ENCODE measurements around the genes PPP1CB, LBH, LCLAT1, GALNT14 and EHD3.

DNA sequence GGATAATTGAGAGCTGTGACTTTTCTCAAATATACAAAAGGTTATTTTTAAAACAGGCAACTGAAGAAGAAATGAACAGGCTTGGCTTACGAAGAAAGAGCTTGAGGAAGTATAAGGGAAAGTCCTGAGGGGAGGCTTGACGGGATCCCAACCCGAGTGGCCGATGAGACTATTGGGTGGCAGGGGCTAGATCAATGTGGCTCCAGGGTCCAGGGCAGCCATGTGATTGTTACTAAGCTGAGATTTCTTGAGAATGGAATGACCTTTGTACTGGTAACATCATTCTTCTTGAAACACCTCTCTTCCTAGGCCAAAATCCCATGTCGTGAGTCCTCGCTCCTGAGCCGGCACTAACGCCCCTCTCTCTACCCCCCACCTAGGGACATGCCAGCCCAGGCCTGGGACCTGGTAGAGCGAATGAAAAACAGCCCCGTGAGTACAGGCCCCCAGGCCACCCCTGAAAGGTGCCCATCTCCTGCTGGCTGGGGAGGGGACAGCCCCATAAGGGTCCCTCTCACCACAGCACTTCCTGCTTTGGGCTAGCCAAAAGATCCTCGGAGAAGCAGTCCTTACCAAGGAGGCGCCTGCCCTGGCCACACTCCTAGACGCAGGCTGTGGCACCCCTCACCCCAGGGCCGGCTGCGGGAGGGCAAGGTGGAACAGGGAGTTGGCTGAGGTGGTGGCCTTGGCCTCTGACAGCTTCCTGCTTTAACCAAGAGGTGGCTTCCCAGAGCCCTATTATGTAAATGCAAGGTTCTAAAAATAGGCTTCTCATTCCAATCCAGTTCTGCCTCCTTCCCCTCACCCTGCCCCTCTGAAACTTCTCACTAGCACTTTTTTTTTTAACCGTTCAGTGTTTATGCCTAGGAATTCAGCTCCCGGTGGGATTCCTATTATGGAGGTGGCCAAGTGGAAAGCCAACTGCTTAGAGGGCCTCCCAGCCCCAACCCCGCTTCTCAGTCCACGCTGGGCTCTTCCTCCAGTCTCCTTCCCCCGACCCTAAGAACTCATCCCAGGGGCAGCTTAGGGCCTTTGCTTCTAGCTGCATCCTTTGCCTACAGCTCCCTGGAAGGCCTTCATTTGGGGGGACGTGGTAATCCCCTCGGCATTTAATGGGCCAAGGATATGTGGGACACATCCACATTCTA is 126.6 kb upstream of the PPP1CB start:
- RRBS: no CpG with 5 or more reads among the region's 22 CpGs

DNA sequence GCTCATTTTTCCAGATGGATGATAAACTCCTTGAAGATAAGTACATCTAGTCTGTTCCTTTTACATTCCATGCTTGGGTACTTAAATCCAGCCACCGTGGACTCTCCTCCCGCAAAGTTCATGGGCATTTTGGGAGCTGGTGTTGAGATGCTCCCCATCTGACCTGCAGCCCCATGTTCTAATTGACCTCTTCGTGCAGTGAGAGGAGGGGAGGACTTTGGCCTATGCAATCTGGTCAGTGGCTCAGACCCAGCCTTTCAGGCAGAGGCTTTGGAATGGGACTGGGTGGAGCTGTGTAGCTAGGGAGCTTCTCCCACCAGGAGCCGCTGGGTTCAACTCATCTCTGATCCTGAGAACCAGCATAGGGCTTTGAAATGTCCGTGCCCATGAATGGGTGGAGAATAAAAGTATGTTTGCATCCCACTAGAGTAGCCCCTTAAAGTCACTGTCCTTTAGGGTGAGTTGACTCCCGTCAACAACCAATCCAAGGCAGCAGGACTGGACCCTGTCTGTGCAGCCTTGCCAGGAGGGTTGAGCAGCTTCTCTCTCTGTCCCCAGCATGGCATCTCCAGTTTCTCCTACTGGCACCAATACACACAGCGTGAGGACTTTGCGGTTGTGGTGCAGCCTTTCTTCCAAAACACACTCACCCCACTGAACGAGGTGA is 120.0 kb upstream of the PPP1CB start:
- RRBS: no CpG with 5 or more reads among the region's 9 CpGs

GRCh38 chr2:28634794-28635963 is 116.5 kb upstream of the PPP1CB start:
- RRBS: no CpG with 5 or more reads among the region's 12 CpGs

DNA sequence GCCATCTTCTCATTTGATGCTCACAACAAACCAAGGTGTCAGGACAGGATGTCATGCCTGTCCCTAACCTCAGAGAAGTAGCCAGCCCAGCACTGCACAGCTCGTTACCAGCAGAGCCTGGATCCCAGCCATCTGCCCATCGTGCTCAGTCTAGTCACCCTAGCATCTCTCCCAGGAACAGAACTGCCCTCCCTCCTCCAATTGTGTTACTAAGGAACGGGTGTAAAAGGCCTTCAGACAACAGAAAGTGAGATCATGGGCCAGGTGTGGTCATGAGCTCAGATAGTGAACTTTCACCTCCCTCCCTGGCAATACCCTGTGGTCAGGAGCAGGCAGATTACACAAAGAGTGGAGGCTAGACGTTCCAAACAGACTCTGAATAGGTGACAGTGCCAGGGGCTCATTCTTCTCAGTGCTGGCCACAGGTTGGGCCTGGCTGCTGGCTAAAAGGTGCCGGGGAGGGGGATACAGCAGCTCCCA is 111.8 kb upstream of the PPP1CB start:
- RRBS: no CpG with 5 or more reads among the region's 5 CpGs

DNA sequence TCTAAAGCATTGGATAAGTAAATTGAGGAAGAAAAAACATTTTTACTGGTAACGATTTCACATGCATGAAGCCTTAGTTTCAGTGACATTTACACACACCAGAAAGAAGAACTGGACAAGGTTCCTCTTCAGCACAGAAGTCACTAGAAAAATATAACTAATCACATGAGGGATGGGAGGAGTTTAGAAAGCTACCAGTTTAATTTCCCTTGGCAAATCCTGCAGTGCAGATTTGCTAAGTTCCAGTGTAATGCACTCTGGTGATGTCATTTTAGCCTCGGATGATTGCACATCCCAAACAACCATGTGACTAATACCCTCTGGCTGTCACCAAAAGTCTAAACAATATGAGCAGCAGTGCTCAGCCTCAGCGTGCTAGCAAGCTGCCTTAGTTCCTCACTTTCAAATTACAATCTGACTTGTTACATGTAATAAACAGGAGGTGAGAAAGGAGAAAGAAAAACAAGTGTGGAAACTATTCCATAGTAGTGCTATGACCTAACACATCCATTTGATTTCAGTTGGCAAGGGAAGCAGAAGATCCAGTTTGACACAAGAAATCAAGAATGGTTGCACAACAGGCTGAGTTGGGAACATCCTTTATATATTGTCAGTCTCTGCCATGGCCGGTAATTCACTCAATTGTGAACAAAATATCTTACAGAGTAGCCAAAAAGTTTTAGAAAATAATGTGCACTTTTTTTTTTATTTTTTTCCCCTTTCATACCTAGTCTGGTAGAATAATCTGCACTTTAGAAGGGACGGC is 35.2 kb upstream of the PPP1CB start:
- RRBS: no CpG with 5 or more reads among the region's 5 CpGs

GRCh38 chr2:28745312-28745732 is 6.3 kb upstream of the PPP1CB start:
- RRBS: no CpG with 5 or more reads among the region's 4 CpGs

DNA sequence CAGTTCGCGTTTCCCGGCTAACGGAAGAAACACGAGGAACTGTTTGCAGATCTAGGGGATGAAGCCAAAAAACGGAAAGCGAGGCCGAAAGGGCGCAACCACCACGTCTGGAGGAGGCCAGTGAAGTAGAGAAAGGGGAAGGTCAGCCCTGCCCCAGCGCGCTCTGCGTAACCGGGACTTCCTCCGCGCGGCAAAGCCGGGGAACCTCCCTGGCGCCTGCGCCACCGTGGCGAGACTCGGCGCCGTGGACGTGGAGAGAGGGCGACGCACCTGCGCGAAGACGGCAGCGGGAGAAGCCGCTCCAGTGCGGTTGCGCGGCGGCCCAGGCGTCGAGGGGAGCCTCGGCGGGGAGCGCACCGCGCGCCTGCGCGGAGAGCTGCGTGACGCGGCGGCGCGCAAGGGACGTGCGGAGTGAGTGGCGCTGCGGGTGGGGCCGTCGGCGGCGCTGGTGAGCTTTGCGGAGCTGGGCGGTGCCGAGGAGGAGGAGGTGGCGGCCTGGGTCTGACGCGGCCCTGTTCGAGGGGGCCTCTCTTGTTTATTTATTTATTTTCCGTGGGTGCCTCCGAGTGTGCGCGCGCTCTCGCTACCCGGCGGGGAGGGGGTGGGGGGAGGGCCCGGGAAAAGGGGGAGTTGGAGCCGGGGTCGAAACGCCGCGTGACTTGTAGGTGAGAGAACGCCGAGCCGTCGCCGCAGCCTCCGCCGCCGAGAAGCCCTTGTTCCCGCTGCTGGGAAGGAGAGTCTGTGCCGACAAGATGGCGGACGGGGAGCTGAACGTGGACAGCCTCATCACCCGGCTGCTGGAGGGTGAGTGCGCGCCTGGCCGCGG is at the start of gene PPP1CB:
PPP1CB (plus strand) TSS at position 458 of the 826 bp plus-strand sequence.
- RRBS: 5% methylated on average over 5 of the region's 100 CpGs

DNA sequence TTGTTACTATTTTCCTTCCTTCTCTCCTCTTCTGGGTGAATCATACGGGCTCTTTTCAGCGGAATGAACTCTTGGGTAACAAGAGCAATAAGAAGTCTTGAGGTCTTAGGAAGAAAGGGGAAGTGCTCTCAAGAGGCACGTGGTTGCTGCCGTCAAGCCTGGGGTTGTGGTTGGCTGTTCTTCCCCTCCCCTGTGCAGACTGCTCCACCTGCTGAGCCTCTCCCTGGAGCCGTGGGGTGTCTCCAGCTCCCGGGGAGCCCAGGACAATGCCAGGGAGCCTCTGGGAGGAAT is 19.4 kb downstream of the TOGARAM2 start:
- RRBS: no CpG with 5 or more reads among the region's 6 CpGs

GRCh38 chr2:29078348-29078677 is 4.0 kb upstream of the PCARE start:
- RRBS: no CpG with 5 or more reads among the region's 3 CpGs

- RRBS: no CpG with 5 or more reads among the region's 7 CpGs
Observed at GRCh38 chr2:29117511-29118552, 2.6 kb downstream of the CLIP4 start.

DNA sequence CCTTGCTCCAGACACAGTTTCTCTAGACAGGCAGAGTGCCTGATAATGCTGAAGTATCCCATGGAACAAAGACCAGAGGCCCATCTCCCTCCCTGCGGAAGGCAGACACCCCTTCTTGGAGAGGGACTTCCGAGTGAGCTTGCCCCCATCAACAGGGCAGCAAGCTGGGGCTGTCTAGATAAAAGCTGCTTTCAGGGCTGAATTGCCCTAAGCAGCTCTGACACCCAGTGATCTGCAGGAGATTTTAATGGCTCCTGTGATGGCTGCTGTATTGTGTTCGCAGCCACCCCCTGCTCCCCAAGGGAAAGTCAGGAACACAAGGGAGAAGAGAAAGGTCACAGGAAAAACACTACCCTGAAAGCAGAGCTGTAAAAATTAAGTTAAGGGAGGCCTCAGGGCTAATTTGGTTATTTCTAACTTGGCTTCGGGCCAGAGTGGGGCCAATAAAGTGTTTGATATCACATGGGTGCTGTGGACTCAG is 147.4 kb downstream of the CLIP4 start:
- RRBS: no CpG with 5 or more reads among the region's 4 CpGs

DNA sequence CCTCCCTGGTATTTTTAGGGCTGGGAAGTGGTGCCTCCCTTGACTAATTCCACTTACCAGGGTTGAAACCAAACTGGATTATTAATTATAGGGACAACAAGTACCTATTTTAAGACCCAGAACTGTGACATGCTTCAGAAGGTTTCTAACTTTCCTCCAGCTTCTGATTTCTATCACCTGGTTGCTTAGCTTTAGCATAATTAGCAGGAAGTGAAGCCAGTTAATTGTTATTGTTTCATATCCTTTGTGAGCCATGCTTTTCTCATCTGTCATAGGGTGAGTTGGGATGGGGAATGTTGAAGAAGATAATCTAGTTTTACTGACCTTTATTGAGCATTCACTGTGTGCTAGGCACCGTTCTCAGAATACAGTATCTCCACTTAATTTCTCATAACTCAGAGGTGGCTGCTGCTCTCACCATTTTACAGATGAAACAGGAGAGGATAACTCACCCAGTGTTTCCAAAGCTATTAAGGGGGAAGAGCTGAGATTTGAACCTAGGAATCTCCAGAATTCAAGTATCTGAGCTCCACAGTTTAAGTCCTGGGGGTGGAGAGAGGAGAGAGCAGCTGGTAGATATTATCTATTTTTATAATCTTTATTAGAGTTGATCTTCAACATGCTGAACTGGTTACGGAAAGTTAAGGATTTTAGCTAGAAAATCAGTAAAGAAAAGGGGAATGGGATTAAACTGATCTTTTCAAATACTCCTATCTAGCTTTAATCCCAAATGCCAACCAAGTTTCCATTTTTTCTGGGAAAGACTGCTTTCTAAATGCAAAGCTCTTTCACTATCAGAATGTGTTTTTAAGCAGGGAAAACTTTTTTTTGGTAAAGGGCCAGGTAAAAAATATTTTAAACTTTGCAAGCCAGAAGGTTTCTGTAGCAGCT is 3.4 kb downstream of the YPEL5 start:
- RRBS: no CpG with 5 or more reads among the region's 2 CpGs

- RRBS: 4% methylated on average over 5 of the region's 11 CpGs
Observed at GRCh38 chr2:30231474-30231611, at the start of gene LBH. Gene LBH, plus strand, starts transcription at chr2:30231534.

DNA sequence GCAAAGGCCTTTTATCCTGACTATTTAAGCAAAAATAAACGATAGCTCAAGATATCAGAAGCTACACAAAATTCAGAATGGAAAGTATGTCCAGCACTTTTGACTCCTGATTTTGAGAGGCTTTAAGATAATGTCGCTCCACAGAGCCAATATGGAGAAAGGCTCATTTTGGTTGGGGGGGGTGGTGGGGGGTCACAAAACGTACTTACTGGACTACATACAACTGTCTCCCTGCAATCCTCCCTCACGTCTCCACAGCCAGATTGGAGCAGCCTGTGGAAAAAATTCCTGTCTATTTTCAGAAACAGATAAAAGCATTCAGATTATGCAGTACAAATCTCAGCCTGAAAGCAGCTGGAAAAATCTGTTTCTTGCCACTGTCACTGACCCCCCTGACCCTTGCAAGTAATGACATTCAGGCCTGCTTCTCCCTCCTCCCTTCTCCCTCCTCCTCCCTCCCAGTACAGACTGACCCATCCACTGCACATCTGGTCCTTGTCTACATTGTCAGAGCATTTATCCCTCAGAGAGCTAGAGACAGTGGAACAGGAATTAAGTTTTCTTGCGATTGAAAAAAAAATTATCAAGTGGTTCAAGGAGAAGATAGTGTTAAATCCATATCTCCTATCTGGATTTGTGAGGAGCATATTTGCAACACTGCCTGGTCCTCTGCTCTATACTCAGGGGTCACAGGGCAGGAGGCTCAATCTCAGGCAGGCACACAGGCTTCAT is 34.7 kb upstream of the LCLAT1 start:
- RRBS: no CpG with 5 or more reads among the region's 5 CpGs

GRCh38 chr2:30446876-30447739 is at the start of gene LCLAT1:
Gene LCLAT1, plus strand, starts transcription at chr2:30447246.
- RRBS: 7% methylated on average over 15 of the region's 79 CpGs

- RRBS: no CpG with 5 or more reads among the region's 15 CpGs
Observed at GRCh38 chr2:30447740-30448175, 712 bp downstream of the LCLAT1 start.

DNA sequence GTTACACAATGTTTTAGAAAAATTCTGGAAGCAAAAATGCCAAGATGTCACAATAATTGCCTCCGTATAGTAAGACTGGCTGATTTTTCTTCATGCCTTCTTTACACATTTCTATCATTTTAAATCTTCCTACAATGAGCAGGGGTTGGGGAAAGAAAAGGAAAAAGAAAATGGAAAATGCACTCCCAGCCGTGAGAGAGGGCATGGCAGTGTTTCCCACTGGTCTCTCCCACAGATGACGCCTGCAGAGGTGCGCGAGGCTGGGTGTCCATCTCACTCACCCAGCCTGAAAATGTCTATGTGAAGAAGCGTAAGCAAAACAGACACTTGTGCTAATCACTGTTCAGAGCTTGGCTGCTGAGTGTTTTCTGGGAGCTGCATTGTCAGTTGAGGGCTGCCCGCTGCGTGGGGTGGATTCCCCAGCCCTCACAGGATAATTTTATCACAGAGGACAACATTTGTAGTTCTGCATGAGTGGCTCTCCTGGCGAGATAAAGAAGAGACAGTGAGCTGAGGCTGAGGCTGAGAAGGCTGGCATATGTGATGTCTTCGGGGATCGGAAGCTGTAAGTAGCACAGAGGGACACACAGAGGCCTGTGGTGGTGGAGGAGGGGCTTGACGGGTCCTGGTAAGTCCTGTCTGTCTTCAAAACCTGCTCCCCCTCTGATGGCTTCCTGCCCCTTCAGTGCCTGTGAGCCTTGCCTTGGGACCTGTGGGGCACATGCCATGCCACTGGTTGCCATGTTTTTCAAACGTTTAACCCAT is 16.2 kb upstream of the CAPN13 start:
- RRBS: no CpG with 5 or more reads among the region's 13 CpGs

- RRBS: 3% methylated on average over 36 of the region's 118 CpGs
Observed at GRCh38 chr2:31137818-31139200, at the start of gene GALNT14. Gene GALNT14, minus strand, starts transcription at chr2:31138440.

DNA sequence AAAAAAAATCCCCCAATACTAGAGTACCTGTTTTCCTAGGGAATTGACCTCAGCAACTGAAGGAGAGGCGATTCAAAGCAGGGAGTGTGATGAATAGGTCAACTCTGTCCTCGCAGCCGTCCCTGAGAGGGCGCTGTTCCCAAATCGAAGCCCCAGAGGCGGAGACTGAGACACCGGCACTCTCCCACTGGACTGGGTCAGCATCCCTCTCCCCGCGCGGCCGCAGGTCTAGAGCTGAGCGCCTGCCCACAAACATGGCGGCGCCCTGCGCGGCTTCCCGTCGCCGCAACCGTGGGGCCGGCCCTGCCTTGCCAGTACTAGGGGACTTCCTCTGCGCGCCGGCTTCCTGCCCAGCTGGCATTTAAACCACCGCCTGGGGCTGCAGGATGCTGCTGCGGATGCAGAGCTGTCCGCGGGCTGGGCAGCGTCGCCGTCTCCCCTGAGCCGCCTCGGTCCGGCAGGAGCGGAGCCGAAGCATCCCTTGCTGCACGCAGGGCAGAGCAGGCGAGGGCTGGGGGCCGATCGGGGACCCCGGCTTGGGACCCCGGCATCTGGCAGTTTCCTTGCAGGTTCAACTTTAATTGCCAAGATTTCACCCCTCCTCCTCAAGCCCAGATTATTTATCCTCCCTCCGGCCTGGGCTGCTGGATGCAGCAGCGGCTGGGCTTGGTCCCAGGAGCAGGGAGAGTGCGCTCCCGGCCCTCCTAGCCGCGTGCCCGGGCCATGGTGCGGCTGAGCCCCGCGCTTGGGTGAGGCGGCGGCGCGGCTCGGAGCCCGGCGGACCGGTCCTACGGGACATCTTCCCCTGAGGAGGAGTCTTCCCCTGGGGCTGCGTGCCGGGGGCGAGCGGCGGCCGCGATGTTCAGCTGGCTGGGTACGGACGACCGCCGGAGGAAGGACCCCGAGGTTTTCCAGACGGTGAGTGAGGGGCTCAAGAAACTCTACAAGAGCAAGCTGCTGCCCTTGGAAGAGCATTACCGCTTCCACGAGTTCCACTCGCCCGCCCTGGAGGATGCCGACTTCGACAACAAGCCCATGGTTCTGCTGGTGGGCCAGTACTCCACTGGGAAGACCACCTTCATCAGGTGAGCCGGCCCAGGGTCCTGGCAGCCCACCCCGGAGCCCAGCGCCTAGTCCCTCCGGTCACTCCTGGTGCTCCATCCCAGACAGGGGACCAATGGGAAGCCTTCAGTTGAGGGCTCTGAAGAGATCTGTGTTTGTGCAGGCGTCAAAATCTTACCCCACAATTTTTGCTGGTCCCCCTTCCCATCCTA is at the start of gene EHD3:
EHD3 (plus strand) TSS at position 389 of the 1,274 bp plus-strand sequence.
- RRBS: 25% methylated on average over 43 of the region's 85 CpGs

DNA sequence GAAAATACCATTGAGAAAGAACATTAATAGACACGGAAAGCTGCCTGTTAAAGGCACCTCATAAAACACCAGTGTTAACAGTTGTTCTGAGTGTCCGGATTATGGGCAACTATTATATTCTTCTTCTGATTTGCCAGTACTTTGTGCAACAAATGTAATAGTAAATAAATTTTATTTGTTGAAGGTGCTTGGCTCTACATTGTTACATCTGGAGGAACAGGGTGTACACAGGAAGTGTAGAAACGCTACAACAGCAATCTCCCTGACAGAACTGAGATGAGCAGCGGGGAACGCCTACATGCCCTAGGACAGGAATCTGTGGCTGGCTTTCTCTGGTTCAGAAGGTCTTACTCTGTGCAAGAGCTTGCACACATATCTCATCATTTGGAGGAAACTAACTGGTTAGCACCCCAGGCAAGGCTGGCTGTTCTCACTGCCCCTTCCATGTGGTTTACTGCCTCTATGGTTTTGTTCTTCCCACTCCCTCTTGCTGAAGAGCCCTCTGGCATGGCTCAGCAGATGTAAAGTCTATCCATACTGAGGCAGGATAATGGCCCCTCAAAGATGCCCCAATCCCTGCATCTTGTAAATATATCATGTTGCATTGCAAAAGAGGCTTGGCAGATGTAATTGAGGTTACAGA is 85.8 kb downstream of the EHD3 start:
- RRBS: no CpG with 5 or more reads among the region's 5 CpGs